Measurements from ENCODE around the genes KLHDC8A, LEMD1 and BLACAT1.

DNA sequence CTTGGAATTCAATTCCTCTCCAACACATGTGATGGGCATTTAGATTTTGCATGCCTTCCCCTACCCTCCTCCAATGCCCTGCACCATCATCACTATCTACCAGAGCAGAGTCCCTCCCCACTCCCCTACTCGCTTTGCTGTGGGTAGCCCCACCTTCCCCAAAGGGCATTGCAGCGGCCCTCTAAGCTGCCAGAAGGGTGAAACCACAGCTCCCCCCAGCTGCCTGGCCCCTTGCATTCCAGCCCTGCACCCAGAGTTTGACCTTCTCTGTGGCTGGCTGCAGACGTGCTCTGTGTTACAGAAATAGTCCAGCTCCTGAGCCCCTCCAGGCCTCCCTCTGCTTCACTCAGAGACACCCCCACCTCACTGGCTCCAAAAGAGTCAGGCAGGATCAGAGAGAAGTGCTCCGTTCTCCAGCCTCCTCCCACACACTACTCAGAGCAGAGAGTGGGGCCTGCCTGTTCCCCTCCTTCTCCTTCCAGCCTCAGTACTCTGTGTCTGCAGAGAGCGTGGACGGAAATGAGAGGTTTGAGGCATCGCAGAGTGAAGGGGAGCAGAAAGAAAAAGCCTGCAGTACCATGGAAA, 63.3 kb downstream of the PLEKHA6 start:
- PRO-cap = no peak

DNA sequence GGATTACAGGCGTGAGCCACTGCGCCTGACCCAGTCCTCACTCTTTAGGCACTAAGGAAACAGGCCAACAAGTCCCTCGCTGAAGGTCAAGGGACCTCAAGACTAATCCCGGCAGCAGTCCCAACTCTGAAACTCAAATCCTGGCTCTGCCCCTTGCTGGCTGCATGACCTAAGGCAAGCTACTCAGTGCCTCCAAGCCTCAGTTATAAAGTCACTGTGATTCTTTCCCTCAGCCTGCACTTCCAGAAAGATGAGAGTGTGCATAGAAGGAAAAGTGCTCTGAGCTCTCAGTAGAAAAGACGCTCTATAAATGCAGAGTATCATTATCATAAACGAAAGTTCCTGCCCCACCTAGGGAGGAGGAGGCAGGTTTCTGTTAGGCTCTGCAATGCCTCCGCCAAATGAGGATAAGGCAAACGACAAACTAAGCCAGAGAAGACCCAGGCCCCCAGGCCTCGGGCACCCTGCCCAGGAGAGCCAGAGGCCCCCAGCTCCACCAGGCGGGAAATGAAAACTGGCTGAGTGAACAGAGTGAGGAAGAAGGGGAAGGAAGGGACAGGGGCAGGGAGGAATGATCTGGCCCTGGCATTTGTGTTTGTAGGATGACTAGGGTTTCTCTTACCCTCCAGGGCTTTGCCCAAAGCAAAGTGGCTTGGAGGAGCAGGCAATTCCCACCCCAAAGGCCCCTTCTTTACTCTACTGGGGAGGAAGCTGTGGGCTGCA, 26.9 kb downstream of the PLEKHA6 start:
- PRO-cap = no peak

- PRO-cap = no peak
Measured at GRCh38 chr1:204377641-204378857, 18.3 kb upstream of the PLEKHA6 start.

DNA sequence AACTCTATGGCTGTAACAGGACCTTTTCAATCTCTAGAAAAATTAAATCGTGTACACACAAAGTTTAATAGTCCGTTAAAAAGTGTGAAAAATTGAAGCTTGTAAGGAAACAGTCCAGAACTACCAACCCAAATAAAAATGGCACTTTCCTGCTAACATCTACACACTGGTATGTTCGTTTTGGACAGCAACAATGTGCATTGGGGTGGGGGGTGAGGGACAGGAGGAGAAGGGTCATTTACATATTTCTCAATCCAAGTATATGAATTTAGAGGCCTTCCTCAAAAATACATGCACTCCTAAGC, 2.6 kb downstream of the PPP1R15B start:
- PRO-cap = no peak

- PRO-cap = no peak
Measured at GRCh38 chr1:204448968-204449693, 37.5 kb upstream of the PPP1R15B start.

- PRO-cap = no peak
Measured at GRCh38 chr1:204456950-204457600, 37.5 kb downstream of the PIK3C2B start.

DNA sequence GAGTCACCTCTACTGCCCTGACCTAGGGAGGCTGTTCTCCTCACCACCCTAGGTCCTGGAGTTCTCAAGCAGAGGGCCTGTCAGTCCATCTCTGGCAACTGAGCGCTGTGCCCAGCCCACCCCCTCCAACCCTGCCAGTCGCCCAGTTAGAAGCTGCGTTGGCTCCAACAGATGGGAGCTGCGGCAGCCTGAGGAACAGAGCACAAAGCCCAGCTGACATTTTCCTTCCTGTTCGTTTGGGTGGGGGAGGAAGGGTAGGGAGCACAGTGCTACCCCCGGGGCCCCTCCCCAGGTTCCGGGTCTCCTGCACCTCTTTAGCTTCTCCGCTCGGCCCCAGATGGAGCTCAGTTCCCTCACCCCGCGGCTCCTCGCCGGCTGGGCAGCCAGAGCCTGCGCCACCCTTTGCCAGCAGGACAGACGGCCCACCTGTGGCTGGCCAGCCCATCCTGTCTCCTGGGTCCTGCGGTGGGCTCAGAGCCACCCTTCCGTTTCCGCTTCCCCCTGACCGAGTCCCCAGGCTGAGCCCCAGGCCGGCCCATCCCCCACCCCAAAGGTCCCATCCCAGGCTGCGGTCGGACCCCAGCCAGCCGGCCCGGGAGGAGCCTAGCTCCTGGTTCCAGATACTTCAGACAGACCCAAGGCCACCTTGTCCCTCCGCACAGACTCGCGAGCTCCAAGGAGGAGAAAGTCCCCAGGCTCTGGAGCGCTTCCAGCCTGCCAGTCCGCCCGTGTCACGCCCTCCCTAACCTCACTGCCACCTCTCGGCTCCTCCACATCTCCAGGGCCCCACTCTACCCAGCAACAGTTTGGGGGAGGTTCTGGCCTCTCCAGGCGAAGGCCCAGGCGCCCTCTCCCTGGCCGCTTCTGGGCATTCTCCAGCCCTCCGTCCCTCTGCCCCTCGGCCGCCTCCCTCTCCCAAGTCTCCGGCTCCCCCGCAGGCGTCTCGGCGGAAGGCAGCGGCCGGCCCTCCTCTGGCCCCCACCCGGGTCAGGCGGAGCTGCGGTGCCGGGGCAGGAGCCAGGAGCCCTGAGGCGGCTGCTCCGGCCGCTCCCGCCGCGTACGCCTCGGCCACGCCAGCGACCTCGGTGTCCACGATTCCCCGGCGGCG, 1.0 kb downstream of the LRRN2 start:
- PRO-cap = no peak

GRCh38 chr1:204751869-204752315, 66.4 kb upstream of the LRRN2 start:
- PRO-cap = no peak

- PRO-cap = no peak
Measured at GRCh38 chr1:204870524-204871081, 42.2 kb downstream of the NFASC start.

DNA sequence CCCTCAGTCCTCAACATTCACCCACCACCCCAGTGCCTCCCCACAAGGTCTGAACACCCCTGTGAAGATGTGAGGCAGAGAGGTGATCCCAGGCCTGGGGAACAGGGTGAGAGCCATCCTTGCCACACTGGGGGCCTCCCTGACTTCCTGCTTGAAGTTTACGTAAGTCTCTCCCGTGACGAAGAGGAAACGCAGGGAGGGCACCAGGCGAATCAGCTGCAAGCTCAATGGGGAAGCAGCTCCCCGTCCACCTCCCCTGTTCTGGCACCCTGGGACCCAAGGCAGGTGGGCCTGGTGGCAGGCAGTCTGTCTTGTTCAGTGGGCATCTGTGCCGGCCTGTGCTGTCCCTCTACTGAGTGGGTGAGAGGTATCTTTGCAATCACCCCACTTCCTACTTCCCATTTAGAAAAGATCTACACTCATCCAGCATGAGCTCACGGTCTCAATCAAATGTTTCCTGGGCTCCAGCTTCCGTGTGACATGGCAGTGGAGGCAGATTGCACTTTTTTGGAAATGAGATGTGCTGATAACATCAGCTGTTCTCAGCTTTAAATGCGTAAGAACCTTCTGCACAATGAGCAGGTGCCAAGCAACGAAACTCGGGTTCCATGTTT, 50.4 kb upstream of the CNTN2 start:
- PRO-cap = bidirectional peak, plus-strand start at position 279 of the sequence, minus-strand start at position 129 of the sequence

DNA sequence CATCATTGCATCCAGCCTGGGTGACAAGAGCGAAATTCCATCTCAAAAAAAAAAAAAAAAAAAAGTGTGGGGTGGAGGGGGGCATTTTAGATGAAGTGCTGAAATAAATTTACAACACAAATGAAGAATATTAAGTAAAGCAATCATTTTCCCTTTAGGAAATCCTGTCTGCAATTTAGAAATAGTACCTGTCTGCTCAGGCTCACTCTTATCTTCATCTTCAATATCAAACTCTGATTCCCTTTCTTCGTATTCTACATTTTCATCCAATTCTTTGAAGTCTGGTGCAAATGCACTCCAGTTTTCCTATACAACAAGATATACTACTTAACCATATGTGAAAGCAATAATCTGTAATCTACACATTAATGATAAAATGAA, 14.5 kb upstream of the TMEM81 start:
- PRO-cap = no peak

DNA sequence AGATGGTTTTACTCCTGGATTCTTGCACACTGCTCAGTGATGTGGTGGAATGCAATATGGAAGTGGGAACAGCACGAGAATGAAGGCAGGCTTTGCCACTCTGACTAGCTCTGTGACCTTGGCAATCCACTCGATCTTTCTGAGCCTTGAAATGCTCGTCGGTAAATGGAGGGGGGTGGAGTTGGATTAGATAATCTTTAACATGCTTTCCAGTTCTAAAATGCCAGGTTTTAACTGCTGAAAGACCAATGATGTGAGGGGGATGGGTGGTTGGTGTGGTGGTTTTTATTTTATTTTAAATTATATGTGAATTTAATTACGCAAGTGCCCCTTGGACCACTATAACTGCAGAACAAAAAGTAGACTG, 20.2 kb downstream of the DSTYK start:
- PRO-cap = no peak

DNA sequence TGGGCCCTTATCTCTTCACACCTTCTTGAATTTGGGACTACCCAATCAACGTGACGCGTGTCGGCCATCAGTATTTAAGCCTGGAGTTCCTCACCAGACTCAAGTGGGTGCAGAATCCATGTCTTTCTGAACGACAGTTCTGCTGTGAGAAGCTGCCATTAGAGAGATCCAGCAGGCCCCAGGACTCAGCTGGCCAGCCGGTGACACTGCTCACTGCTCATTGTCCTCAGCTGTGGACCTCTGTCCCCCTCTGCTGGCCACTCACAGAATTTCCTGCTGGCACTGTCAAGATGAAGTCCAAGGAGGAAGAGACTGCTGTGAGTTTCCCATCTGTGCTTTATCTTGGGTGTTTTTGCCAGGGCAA, 28.3 kb downstream of the TMCC2 start:
- PRO-cap = no peak

DNA sequence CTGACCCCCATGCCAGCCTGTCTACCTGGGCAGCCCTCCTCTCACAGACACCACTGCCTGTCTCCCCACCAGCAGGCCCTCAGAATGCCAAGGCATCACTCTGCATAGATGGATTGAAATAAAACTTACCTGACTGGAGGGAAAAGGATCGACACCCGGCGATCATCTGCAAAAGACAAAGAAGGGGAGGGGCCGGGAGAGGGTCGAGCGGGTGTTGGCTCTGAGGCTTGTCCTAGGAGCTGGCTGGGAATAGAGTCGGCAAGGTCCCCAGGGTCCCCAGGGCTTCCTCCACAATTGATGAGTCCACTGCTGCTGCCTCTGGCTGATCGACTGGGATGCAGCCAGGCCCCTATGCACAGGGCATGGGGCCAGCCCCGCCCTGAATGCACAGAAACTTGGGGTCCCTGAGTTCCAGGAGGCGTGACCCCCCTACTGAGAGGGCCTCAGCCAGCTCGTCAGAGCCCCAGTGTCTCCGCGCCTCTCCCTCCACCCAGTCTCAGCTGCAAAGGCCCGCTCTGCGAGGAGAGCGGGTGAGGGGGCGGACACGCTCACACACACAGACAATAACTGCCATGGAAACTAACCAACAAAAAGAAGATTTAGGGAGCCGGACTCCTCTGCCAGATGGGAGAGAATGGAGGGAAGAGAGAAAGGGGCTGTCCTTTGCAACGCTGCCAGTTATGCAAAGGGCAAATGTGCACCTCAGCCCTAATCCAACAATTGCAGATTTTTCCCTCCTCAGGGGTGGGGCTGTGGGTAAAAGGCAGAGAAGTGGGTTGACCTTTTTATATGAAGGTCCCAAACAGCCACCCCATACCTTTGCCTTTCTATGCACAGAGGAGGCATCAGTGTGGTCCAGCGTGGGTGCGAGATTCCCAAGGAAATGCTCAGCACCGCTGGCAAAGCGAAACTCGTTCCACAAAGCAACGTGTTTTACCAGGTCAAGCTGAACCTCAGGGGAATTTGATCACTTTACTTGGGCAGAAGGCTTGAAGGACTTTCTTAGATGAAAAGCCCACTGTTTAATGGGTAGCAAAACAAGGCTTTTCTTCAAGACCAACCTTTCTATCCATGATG, at the start of gene KLHDC8A:
Gene KLHDC8A, minus strand, starts transcription at position 519 of the 1,077 bp plus-strand sequence.
- PRO-cap = no peak

DNA sequence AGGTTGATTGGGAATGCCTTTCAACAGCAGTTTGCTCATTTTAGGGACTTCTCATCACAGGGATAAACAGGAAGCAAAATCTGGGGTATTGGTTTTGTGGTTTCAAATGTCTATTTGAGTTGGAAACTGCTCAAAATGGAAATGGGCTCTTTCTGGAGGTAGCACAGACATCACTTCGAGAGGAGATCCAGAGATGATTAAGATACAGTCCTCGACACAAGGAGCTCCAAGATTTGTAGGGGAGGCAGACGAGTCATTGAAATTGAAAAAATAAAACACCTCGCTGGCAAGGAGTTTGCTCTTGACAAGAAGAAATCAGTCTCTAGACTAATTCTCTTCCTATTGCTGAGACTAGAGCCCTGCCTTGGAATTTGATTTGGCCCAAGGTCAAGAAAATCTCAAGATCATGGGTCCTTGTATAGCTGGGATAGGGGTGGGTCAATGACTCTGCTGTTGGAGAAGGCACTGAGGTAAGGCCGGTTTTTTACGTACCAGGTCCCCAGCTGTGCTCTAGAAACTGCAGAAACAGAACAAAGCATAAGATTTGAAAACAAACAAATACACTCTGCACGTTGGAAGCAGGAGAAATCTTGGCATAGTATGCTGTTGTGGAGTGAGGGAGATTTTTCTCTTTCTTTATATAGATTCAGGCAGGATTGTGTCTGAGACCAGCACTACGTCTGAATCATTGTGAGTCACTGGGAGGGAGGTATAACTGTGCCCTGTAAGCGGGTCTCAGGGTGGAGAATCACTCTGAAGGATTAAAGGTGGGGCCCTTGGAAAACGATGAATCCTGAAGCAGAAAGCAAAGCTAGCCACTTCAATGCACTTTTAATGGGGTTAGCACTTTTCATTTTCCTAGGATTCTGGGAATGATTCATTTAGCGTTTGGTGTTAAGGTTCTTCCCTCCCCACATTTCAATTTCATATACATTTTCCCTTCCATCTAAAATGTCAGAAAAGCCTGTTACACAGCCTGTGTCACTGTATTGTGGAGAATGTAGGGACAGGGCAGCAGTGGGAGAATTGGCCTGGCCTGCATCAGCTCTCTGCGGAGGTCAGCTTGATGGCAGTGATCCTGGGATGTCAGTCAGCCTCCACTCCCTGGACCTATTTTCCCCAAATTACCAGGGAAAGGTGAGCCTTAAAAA, 17.9 kb upstream of the KLHDC8A start:
- PRO-cap = no peak

- PRO-cap = no peak
Measured at GRCh38 chr1:205421584-205422471, at the start of gene LEMD1. TSS of gene LEMD1 (minus strand) at chr1:205422056.

- PRO-cap = unidirectional peak, plus-strand start at chr1:205449054
Measured at GRCh38 chr1:205448732-205449593, 6.9 kb downstream of the BLACAT1 start.

GRCh38 chr1:205455778-205456732, at the start of gene BLACAT1:
TSS of gene BLACAT1 (minus strand) at chr1:205456045.
- PRO-cap = no peak

GRCh38 chr1:205512502-205512873, 8.0 kb downstream of the CDK18 start:
- PRO-cap = no peak

GRCh38 chr1:205515534-205516154, 11.2 kb downstream of the CDK18 start:
- PRO-cap = no peak

Data from left lung (tissue), 1 donor.